Mononuclear cell (primary cell): Measurements from ENCODE around the genes ZNF689 and PRSS53.

DNA sequence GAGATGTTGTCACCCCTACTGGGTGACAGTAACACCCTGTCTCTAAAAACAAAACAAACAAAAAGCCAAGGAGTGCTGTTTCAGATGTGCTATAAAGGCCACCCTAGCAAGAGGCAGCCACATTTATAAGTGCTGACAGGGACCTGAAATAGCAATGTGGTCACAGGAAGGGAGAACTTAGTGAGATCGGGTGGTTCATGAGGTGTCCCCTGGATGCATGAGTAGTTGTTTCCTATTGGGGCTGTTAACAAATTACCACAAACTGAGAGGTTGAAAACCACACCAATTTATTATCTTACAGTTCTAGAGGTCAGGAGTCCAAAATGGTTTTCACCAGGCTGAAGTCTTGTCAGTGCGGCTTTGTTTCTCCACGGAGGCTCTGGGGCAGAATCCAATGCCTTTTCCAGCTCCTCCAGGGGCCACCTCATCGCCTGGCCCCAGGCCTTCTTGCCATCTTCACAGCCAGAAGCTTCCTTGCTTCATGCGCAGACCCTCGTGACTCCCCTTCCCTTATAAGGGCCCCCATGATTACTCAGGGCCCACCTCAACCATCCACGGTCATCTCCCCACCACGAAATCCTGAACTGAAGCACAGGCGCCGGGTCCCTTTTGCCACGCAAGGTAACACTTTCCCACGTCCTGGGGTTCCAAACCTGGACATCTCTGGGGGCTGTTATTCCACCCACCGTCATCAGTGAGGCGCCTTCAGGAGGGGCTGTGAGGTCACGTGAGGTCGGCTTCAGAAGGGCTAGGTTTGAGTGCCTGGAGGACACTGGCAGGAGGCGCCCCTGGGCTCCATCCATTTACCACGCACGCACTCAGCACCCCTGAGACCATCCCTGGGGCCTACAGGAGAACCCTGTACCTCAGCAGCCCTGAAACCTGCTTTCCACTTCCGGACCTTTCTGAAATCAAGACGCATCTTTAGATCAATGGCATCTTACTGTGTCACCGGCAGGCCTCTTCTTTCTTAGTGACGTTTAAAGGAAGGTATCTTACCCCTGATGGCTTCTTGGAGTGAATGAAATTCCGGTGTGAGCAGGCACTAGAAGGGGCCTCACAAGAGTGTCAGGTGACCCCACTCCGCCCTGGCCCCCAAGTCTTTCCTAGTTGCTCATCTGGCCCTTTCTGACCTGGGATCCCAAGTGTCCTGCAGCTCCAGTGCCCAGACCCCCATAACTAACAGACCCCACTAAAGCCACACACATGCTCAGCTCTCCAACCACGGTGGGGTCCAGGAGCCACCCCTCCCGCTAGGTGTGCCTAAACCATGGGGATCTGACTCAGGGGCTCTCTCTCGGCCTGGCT is 4.2 kb downstream of the CD2BP2 start:
- RRBS, result 93% methylated on average over 5 of the region's 28 CpGs

- RRBS, result no CpG with 5 or more reads among the region's 9 CpGs
These were observed 2.0 kb upstream of the SEPHS2 start for GRCh38 chr16:30447539-30448140.

DNA sequence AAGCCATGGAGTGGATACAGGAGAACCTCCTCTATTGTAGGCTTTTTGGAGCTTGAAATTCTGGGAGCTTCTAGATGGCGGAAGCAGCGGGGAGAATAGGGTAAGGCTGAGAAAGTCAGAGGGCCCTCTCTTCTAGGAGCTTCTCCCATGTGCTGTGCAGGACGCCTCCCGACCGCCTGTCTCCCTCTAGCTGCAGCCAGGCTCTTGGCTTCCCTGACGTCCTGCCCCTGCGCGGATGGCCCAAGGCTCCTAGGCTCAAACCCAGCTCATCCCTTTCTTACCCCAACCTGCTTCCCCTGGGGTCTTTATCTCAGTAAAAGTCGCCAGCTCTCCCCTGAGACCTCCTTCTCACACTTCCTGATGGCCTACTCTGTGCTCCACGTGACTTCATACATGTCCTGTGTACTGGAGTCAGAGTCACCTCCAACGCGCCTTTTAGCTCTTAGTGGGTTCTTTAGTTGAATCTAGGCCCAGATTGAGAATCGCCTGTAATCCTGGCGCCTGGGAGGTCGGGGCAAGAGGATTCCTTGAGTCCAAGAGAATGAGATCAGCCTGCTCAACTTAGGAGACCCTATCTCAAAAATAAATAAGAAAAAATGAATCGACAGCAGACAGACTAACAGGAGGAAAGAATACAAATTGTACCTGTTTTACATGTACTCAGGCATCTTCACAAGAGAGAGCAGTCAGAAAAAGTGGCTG is 1.2 kb upstream of the ZNF747 start:
- RRBS, result no CpG with 5 or more reads among the region's 16 CpGs

GRCh38 chr16:30555918-30556638 is 2.1 kb downstream of the ZNF764 start:
- RRBS, result 96% methylated on average over 6 of the region's 25 CpGs

DNA sequence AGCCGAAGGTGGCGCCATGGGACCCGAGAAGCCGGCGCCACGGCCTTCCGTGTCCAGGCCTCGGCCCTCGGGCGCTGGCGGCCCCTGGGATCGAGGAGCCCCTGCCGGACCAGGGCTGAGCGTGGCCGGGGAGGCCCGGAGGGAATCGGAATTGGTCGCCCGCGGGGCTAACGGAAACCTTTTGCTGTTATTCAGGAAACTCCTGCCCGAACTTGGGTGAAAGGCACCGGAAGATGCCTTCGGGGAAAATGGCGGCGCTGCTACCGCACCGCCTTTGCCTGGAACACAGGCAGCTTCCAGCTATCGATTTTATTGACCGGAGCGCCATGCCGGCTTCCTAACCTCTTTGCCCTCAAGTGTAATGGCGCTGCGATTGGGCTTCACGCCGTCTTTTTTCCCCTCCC is at the start of gene ZNF689:
TSS of gene ZNF689 (minus strand) at position 366 of the 404 bp plus-strand sequence.
- RRBS, result 2% methylated on average over 21 of the region's 36 CpGs

- RRBS, result no CpG with 5 or more reads among the region's 29 CpGs
These were observed 350 bp upstream of the ZNF689 start for GRCh38 chr16:30610428-30611050.

GRCh38 chr16:30657052-30658244 is 783 bp upstream of the FBRS start:
- RRBS, result 2% methylated on average over 23 of the region's 82 CpGs

GRCh38 chr16:30670003-30671193 is 12.2 kb downstream of the FBRS start:
- RRBS, result no CpG with 5 or more reads among the region's 19 CpGs

- RRBS, result no CpG with 5 or more reads among the region's 7 CpGs
These were observed 11.8 kb downstream of the SRCAP start for GRCh38 chr16:30710670-30711177.

DNA sequence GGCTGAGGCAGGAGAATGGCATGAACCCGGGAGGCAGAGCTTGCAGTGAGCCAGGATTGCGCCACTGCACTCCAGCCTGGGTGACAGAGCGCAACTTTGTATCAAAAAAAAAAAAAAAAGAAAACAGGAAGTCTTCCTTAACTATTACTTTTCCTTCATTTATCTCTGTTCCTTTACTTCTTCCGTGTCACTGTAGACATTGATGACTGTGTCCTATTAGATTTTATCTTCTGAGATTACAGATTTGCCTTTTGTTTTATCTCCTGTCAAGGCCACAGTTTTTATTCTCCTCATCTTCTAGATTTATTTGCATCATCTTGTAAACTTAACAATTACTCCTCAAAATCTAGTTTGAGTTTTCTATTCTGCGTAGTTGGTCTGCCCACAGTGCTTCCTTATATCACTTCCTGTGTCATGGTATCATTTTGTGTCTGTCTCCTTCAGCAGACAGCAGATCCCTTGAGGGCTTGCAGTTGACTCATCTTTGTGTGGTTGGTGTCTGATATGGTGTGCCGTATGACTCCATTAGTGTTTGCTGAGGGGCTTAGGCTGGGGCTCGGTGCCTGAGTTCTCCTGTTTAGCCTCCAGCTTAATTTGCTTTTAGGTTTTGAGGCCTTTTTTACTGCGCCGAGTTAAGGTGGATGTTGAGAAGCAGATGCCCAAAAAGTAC is 16.6 kb downstream of the SRCAP start:
- RRBS, result no CpG with 5 or more reads among the region's 9 CpGs

DNA sequence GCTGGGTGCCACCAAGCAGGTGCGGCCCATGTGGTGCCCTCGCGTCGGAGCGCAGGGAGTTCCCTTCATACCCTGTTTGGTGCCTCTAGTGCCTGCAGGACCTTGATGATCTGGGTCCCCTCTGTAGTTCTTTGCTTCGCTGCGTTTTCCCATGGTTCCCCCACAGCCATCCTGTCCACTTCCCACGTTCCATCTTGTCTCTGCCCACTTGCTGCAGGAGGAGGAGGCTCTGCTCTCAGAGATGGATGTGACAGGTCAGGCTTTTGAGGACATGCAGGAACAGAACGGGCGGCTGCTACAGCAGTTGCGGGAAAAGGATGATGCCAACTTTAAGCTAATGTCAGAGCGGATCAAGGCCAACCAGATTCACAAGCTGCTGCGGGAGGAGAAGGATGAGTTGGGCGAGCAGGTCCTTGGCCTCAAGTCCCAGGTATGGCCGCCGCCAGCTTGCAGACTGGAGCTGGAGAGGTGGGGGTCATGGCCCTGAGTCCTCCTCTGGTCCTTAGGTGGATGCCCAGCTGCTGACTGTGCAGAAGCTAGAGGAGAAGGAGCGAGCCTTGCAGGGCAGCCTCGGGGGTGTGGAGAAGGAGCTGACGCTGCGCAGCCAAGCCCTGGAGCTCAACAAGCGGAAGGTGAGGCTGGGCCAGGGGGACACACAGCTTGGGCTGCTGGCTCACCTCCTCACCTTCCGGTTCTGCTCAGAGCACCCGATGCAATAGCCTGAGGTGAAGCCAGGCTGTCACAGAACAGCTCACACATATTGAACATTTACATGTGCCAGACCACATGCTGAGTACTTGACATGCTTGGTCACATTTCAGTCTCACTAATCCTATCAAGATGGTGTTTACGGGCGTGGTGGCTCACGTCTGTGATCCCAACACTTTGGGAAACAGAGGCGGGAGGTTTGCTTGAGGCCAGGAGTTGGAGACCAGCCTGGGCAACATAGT is 7.1 kb downstream of the RNF40 start:
- RRBS, result no CpG with 5 or more reads among the region's 27 CpGs

- RRBS, result no CpG with 5 or more reads among the region's 6 CpGs
These were observed 8.8 kb downstream of the ZNF629 start for GRCh38 chr16:30778114-30778645.

GRCh38 chr16:30894559-30895524 is 965 bp upstream of the BCL7C start:
- RRBS, result no CpG with 5 or more reads among the region's 14 CpGs

DNA sequence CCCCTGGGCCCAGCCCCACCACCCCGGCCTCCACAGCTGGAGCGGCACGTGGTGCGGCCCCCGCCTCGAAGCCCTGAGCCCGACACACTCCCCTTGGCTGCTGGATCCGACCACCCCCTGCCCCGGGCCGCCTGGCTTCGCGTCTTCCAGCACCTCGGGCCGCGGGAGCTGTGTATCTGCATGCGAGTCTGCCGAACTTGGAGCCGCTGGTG is 6.9 kb downstream of the FBXL19 start:
- RRBS, result 94% methylated on average over 3 of the region's 18 CpGs

GRCh38 chr16:30949614-30950733 is 1.1 kb downstream of the ORAI3 start:
- RRBS, result no CpG with 5 or more reads among the region's 25 CpGs

- RRBS, result no CpG with 5 or more reads among the region's 26 CpGs
These were observed 701 bp downstream of the HSD3B7 start for GRCh38 chr16:30985401-30986415.

DNA sequence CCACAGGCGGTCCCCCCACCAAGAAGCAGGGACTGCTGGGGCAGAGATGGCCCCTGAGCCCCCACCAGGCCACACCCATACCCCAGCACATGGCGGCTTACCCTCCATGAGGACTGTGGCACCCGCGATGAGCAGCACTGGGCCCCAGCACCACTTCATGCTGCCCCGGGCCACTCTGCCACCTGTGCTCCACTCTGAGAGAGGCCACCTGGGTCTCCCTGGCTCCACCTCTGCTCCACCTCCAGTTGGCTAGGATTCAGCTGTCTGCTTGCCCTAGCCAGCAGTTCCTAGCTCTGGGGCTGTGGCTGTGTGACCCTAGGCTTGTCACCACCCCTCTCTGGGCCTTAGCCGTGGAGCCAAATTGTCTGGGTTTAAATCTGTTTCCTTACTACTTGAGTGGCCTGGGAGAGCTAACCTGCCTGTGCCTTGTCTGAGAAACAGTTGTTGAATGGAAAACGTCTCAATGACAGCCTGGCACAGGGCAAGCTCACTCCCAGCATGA is at the start of gene PRSS53:
TSS of gene PRSS53 (minus strand) at position 293 of the 502 bp plus-strand sequence.
- RRBS, result no CpG with 5 or more reads among the region's 7 CpGs

GRCh38 chr16:31185072-31186156 is 5.5 kb downstream of the FUS start:
- RRBS, result no CpG with 5 or more reads among the region's 17 CpGs

- RRBS, result 25% methylated on average over 1 of the region's 9 CpGs
These were observed 10.2 kb upstream of the ITGAX start for GRCh38 chr16:31344706-31345202.

GRCh38 chr16:31372295-31372773 is 17.4 kb downstream of the ITGAX start:
- RRBS, result no CpG with 5 or more reads among the region's 23 CpGs